Placental epithelial cell (primary cell): Measurements from ENCODE around the gene LHPP.

GRCh38 chr10:124231135-124231509 is 137.7 kb upstream of the CHST15 start:
- CAGE, long polyA plus RNA: no peak

GRCh38 chr10:124291083-124291825 is 127.5 kb downstream of the OAT start:
- CAGE, long polyA plus RNA: no peak

DNA sequence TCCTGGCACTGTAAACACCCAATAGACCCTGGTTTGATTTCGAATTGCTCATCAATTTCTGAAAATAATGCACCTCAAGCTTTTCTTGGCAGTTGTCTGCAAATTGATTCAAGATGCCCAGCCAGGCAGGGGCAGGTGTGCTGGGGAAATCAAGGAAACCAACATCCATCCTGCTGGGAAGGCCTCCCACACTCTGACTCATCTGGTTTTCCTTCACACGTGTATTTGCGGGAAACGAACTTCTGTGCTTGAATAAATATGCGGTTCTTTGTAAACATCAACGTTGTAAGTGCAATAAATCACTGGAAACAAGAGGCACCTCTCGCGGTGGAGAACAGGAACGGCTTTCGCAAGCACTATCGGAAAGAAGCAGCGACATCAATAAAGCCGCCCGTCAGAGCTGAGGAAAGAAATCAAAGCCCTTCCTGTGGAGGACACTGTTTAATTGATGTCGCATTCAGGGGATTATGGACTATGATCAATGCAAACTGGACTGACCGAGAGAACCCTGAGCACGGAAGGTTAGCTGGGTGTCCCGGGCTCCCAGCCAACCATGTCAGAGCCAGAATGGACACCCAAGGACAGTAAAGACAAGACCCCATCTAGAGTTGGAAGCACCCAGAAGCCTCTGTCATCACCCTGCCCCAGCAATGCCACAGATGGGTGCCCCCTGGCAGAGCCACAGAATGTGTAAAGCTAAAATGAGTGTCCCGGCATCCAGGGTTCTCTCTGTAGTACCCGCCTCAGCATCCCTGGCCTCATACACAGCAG is 37.7 kb downstream of the OAT start:
- CAGE, long polyA plus RNA: no peak

GRCh38 chr10:124461497-124462488 is at the start of gene LHPP:
Gene LHPP, plus strand, starts transcription at chr10:124461823.
- CAGE, long polyA plus RNA: no peak

GRCh38 chr10:124521349-124521860 is 59.8 kb downstream of the LHPP start:
- CAGE, long polyA plus RNA: no peak

DNA sequence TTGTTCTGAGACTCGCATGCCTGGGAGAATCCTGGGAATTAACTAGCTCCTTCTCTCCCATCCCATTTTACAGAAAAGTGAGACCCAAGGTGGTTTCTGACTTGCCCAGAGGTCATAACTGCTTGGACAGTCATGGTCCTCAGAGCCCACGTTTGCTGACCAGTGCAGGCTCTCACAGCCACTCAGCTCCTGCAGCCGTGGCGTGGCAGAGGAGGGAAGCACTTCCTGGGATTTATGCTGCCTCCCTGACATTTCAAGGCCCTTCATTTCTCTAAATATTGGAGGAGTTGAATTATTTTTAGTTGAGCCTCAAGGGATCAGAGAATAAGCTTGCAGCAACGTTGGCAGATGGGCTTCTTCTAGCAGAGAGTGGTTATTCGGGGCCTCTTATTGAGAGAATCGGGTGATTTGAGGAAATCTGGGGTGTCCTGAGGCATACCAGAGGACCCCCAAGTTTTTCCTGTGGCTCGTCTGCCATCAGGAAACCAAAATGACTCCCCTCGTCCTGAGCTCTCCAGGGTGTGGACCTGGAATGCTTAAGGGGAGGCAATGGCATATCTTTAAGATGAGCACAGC is 77.1 kb downstream of the LHPP start:
- CAGE, long polyA plus RNA: no peak

GRCh38 chr10:124544342-124545139 is 82.9 kb downstream of the LHPP start:
- CAGE, long polyA plus RNA: no peak

- CAGE, long polyA plus RNA: no peak
Measured at GRCh38 chr10:124560039-124561058, 98.7 kb downstream of the LHPP start.

DNA sequence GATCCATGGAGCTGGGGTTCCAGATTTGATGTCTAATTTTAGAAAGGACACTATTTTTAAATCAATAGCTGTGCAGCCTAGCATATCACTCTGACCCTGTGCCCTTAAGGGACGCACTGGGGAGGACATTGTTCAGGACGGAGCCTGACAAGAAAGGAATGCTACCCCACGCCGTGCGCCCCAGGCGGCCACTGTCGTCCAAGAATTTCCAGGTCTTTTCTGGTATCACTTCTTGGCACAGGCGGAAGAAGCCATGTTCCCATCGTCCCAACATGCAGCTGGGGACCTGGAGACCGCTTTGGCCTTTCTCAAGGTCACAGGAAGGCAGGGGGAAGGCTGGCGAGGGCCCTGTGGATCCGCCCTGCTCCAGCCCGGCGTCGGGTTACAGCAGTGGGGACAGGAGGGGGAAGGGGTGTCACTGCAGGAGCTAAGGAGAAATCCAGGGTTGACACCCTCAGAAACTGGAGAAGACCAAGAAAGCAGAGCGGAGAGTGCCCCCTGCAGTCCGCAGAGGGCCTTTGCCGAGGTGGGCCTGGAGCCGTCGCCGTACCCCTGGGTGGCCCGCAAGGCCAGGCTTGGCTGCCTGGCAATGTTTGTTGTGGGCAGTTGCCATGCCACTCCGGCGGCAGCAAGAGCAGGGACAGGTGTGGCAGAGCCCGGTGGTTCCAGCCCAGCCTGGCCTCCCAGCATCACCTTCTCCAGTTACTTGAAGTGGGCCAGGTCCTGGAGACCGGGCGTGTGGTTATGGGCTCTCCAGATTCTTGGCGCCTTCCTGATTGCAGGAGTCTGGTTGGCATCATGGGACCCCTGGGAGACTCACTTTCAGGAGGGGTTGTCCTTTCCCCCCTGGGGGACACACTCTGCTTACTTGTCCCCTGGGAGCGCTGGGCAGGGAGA is 104.1 kb downstream of the LHPP start:
- CAGE, long polyA plus RNA: no peak

DNA sequence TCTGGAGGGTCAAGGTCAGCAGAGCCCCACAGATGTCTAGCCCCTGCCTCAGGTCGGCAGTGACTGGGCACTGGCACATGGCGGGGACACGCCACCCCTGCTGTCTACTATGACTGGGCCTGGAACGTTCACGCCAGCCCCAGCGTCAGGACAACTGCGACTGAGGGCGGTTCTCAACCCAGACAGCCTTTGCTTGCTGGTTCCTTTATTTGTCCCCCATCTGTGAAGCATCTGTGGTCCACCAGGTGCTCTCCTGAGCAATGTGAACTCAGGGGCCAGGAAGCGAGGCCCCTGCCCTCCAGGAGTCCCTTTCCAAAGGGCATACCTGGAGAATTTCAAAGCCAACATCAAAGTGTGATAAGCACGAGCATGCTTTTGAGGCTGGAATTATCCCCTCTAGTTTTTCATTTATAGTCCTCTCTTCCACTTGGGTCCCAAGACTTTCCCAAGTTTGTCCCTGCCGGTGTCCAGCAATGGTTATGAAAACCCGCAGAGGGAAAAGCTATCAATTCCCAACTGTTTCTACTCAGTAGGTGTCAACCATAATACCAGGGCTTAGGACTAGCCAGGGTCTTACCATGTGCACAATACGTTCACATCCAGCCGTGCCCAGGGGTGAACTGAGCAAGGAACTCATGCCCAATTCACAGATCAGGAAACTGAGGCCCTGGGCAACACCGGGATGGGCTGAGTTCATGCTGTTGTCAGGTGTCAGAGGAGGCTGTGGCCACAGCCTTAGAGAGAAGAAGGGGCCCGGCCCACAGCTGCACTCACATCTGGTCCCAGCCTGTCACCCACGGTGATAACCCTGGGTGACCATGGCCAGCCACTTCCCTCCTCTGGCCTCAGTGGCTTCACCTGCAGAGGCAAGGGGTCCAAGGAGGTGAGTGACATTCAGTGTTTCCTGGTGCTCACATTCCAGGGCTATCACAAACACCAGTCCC is 92.2 kb downstream of the FAM53B start:
- CAGE, long polyA plus RNA: no peak

GRCh38 chr10:124678747-124679401 is 65.3 kb downstream of the FAM53B start:
- CAGE, long polyA plus RNA: no peak

- CAGE, long polyA plus RNA: no peak
Measured at GRCh38 chr10:124680410-124681146, 63.6 kb downstream of the FAM53B start.

DNA sequence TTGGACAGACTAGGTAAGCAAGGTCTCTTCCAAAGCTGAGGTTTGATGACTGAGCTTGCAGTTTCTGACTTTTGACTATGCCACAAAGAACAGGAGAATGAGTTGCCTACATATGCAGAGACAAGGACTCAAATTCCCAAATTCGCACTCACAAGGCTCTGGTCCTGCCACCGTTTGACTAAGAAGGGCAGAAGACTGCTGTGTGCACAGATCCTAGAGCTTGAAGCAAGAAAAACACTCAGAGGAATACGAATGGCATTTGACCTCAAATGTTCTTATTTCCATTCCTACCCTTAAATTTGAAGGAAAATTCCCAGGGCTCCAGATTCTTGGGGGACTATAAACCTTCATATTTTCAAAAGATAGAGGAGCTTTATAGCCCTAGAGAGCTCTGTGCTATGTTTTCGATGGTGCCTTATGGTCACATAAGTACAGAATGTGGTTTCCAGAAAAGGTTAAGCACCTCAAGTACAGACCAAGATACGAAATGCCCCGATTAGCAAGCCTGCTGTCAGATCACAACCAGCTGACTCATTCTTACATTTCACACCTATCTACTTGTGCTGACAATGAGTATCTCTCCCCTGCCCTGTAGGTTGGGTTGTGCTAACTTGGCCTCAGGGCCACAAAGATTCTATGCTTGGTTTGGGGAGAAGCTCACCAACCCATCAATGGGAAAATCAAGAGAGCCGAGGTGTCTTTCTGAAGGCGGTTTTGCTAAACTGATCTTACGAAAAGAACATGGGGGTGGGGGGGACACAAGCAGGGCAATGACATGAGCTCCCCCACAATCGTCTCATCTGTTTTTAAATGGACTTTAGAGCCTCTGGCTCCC is 55.4 kb downstream of the FAM53B start:
- CAGE, long polyA plus RNA: no peak

DNA sequence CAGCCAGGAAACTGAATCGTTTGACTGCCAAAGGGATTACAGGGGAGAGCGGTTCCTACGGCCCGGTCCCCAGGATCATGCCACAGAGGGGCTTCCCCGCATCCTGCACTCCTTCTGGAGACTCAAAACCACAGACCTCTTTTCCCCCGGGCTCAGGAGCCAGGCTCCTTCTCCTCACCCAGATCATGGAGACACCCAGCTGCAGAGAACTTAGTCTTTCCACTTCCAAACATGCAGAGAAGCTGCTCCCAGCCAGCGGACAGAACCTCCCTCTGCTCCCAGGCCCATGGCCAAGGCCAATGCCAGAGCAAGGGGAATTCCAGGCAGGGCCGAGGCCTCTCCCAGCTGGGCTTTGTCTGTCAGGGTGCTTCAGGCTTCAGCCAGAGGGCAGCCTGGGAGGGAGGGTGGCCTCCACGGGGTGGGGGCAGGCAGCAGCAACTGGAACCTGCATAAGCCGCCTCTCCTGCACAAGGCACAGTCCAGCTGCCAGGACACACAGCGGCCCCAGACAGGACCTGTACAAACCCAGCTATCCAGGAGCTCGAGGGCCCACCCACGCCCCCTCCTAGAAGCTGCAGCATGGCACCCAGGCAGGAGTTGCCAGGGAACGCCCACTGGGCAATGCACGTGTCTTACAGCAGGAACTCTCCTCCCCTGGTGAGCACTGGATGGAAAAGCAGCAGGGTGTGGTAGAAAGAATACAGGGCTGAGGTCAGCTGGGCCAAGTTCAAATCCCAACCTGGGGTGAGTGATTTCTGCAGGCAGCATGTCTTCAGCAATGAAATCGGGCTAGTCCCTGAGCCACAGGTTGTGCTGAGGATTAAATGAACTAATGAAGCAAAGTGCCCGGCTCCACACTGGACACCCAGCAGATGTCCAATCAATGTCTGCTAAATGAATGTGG is 7.7 kb downstream of the FAM53B start:
- CAGE, long polyA plus RNA: no peak

- CAGE, long polyA plus RNA: no peak
Measured at GRCh38 chr10:124745455-124745976, 1.3 kb upstream of the FAM53B start.

GRCh38 chr10:124849005-124849529 is 47.4 kb downstream of the ABRAXAS2 start:
- CAGE, long polyA plus RNA: no peak

GRCh38 chr10:125015276-125016132 is 12.4 kb downstream of the CTBP2 start:
- CAGE, long polyA plus RNA: no peak

DNA sequence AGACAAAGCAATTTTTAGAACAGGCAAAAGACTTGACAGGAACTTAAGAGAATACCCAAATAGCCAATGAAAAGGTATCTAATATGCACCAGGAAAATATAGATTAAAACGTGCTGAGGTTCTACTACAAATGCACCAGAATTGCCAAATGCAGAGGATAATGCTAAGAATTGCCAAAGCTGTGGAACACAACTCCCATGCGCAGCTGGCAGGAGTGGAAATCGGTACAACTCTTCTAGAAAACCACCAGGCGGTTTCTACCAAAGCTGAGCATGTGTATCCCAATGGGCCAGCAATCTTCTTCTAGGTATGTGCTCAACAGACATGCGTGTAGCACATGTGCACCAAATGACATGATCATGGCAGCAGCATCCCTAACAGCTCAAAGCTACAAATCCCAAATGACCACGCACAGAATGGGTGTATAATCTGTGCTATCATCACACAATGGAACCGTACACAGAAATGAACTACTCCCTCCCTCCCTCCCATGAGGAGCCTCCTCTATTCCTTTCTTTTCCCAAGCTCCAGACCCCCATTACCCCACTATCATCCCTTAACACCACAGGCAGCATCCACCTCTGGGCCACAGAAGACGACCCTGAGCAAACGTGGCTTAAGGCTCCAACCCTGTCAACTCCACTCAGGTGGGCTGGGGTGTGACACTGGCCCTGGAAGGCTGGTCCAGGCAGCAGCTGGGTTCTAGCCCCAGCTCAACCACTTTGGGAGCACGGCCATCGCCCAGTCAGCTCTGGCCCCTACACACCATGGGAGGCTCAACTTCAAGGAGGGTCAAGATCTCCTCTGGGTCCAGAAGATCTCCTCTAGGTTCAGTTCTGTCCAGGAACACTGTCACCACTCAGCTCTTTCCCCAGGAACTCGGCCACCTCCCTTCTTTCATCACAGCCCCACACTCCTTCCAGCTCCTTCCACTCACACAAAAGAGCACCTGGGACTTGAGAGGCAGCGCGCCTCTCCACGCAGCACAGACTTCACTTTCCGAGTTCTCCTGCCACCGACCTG is 48.1 kb upstream of the CTBP2 start:
- CAGE, long polyA plus RNA: no peak

DNA sequence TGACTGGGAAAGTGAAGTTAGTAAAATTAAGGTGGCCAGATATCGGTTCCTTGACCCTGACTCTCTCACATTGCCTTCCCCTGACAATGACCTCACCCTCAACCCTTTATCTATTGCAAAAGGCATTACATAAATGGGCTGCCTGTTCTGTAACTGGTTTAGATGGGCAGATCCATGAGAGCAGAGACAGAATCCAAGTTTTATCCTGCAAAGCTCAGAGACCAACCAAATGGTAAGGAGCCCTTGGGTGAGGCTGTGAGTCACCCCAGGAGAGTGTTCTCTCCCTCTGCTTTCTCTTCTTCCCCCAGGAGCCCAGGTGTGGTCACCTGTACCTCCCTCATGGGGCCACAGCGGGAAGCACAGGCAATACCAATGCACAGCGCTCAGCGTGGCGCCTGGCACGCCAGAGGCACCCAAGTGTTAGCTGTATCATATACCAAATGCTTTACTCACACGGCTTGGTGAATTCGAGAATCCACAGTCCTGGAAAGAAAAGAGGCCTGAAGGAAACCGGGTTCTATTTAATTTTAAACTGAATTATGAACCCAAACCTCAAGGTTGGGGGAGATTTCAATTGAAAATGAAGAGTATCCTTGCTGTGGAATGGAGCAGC is 93.1 kb upstream of the CTBP2 start:
- CAGE, long polyA plus RNA: no peak

DNA sequence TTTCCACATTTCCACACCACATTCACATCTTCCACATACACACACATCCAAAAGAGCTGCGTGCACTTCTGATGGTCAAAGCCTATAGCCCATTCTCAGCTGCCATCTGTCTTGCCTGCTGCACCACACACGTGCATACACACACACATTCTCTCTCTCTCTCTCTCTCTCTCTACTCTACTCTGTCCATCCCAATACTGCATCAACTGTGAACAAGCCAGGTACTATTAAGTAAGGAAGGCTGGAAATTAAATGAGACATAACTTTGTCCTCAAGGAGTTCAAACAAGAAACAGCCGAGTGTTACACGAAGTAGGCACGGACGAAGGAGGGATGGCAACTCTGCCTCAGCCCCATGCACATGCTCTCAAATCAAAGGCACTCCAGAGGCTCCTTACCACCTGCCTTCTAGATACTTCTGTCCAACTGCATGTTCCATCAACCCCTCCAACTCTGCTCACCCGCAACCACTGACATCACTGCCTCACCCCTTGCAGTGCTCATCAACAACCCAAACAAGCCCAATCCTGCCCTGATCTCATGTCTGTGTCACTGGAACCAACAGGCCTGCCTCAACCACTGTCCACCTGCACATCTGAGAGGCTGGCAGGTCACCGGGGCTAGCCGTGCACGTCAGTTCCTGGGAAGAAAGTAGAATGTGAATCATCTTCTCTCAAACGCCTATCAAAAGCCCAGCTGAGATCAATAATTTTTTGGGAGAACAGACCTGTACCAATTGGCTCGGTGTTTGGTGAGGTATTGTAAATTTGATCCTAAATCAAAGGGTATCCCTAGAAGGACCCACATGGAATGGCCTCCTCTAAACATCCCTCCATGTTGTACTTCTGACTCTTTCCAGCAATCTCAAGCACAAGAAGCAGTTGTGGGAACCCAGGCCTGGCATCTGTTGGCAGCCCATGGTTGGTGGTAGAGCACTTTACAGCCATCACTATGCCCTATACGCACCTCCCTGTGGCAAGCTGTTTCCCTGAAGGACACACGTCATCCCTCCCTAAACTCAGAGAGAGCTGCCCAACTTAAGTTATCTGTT is 99.2 kb upstream of the CTBP2 start:
- CAGE, long polyA plus RNA: no peak